SJCRH30 (cell line): ENCODE measurements around a stretch of chr15.

DNA sequence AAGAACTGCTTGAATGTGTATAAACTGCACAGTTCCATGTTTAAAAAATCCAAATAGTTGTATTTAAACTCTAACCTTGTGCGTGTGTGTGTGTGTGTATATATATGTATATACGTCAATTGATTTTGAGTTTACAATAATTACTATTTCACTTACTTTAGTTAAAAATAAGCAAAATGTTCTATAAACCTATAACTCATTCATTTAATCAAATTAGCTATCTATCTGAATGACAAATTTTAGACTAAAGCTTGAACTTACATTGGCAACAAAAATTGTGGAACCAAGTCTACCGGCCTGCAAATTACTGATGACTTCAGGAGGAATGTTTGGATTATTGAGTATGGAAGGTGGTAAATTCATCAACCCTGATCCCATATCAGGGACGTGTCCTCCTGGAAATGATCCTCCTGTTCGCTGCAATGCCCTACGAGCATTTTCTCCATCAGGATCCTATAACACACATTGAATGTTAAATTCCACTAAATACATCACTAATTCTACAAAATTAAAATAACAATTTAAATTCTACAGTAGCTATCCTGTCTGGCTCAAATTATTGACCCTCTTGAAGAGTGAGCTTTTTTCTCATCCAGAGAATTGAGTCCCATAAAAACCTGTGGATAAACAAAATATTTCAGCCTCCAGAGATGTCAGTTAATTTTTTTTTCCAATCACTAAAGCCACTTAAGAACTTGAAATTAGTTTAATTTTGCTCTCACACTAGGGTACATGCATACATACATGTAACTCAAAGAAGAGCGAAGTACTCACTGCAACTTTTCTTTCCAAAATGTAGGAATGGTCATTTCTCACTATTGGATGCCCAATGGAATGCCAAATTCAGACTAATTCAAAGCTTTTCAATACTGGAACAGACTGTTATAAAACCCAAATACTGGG is 18.5 kb downstream of the MYEF2 start:
- RAMPAGE, long total RNA, result no peak

- RAMPAGE, long total RNA, result no peak
These were observed 134.2 kb downstream of the DUT start for GRCh38 chr15:48465386-48465941.

DNA sequence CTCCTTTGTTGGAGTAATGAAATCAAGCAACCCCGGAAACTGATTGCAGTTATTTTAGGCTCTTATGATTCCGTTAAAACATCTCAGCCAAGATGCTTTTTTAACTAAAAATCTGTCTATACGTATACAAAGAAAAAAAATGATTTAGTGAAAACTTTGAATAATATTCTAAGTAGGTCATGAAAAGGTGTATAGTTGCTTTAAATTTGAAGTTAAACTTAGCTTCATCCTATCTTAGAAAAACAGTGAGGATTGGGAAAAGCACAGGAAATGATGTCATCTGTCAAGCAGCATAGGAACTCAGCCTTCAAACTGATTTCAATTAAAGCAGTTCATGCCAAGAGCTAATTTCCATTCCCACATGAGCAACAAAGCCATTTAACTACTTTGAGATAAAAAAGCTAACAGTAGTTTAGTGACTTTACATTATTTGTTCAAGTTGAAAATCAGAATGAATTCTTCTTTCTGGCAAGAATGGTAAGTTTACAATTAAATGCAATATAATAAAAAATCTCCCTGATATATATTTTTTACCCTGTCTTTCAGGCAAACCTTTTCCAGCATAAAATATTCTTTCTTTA is 42.8 kb downstream of the FBN1 start:
- RAMPAGE, long total RNA, result no peak

DNA sequence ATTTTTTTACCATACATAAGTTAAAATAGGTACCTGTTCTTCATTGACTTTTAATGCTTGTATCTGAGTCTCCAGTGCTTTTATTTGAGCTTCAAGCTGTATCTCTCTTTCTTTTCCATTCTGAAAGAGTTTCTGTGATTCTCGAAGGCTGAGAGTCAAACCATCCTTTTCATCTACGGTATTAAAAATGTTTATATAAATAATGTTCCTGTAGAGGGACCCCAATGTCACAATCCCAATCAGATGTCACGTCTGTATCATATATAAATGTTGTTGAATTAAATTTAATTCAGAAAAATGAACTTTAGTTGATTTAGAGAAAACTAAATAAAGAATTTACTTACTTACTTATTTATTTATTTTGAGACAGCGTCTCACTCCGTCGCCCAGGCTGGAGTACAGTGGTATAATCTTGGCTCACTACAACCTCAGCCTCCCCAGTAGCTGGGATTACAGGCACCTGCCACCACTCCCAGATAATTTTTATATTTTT is 19.6 kb downstream of the CEP152 start:
- RAMPAGE, long total RNA, result no peak

DNA sequence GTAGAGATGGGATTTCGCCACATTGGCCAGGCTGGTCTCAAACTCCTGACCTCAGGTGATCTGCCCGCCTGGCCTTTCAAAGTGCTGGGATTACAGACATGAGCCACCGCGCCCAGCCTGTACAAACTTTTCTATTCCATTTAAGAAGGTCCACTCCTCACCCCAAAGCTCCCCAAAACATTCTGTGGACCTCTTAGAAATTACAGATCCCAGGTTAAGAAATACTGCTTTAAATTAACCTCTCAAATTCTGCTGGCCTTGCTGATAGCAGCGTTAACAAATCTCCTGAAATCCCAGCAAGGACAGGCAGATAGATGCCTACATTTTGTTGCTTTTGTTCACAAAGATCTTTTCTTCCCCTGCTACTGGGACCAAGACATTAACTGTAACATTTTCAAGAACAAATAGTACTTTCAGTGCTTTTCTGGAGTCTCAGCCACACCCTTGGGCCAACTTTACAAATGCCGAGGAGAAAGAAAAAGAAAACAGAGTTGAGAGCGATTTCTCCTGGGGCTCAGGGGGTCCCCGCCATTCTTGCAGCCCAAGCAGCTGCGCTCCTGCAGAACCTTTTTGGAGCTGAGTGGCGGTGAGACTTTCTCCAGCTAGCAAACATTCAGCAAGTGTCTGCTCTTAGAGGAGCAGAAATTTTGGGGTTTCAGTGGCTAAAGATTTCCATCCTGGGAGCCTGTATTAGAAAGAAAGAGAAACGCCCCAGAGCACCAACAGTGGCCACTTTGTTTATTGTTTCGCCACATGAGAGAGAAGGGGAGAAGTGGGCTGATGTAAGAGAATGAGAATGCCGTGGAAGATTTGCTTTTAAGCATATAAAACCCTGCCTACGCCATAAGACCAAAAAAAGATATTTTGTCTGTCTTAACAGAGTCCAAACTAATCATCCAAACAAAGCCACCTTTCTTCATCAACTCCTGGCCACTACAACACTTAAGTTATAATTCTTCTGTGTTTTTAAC is 18.9 kb downstream of the EID1 start:
- RAMPAGE, long total RNA, result no peak

DNA sequence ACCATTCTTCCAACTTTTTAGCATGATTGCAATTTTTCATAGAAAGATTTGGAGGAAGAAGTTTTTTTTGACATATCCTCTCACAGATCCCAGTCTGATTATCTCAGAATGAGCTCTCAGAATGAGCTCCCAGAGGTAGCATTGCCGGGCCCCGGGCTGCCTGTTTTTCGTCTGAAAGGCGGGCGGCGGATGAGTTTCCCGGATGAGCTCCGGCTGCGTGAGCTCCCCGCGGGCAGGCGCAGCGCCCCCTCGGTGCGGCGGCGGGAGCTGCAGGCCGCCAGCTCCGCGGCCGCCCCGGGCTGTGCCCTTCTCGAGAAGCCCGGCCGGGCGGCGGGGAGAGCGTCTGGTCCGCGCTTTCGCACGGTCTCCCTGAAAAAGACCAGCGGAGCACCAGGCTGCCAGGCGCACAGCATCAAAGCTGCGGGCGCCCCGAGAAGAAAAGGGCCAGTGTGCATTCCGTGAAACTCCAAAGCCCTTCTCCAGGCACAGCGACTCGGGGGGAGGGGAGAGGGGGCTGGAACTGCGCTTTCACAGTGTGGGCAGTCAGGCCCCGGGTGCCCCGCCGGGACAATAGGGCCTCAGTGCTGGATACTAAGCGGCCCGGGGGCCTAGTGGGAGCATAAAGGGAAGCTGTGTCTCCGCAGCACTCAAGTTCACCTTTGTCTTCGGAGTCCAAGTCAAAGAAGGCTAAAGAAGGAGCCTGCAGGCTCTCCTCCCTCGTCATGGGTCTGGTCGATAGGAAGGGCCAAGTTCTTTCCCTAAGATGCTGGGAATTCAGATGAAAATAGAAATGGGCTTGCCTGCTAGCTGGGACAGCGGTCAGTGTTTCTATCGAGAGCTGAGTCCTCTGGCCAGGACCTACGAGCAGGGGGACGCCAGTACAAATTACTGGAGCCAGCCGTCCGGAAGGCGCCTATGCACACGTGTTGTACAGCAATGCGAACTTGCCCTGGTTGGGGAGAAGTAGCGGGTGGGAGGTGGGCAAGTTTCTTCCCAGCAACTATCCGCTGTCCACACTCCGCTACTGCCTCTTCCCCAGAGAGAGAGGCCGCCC is 12.3 kb upstream of the SHC4 start:
- RAMPAGE, long total RNA, result no peak

- RAMPAGE, long total RNA, result no peak
These were observed 1.1 kb upstream of the FGF7 start for GRCh38 chr15:49421813-49422571.

DNA sequence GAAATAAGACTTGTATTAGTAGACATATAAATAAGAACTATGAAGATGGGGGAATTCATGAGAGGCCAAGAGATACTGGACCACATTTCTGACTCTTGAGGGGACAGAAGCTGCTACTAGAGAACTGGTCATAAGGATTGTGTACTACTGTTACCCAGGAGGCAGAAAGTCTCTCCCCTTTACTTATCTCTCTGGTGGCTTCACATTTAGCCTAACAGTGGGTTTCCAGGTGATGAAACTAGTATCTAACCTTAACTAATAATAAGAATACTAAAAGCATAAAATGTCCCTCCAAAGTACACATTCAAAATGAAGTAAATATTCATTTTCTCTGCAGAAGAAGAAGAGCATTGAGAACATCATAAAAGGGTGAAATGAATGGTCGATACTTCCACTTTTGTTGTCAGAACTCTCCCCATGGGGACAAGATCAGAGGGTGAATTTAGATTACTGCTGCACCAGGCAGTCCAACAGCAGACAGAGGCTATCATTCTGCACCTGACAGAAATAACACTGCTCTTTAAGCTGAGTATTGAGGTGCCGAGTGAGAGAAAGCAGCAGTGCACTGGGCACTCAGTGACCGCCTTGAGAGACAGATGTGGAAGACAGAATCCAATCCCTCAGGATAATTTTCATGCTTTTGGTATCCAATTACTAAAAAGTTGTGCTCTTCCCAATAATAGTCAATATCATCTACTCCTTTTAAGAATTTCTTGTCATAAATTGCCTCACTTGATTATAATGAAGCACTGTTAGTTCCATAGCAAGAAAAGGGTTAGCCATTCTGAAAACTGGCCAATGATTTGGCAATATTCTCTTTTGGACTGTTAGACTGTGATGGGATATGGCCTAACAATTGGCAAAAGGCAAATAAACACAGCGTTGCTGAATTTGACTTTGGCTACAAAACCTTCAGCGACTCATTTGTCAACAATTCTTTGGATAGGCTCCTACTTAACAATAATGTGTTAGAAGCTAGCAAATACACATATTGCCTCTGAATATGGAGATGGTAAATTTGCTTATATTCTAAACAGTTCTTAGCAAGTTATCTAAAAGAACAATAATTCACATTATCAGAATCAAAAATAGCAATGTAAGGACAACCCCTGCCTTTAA is 5.4 kb downstream of the FGF7 start:
- RAMPAGE, long total RNA, result no peak

DNA sequence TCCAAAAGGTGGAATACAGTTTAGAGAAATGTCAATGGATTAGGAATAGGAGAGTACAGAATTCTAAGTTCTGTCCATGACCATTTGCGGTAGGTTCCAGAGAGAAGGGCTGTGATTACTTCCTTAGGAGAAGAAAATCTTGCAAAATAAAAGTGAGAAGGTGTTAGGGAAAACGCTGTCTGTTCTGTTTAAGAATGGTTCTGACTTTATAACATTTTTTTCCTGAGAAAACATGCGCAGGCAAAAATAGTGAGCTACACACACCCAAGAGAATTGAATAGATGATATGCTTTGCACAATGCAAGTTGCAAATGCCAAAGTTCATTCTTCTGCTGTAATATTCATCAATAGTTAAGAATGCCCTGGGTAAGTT is 99.2 kb downstream of the DTWD1 start:
- RAMPAGE, long total RNA, result no peak

- RAMPAGE, long total RNA, result no peak
These were observed 212.3 kb downstream of the ATP8B4 start for GRCh38 chr15:49906680-49907088.

DNA sequence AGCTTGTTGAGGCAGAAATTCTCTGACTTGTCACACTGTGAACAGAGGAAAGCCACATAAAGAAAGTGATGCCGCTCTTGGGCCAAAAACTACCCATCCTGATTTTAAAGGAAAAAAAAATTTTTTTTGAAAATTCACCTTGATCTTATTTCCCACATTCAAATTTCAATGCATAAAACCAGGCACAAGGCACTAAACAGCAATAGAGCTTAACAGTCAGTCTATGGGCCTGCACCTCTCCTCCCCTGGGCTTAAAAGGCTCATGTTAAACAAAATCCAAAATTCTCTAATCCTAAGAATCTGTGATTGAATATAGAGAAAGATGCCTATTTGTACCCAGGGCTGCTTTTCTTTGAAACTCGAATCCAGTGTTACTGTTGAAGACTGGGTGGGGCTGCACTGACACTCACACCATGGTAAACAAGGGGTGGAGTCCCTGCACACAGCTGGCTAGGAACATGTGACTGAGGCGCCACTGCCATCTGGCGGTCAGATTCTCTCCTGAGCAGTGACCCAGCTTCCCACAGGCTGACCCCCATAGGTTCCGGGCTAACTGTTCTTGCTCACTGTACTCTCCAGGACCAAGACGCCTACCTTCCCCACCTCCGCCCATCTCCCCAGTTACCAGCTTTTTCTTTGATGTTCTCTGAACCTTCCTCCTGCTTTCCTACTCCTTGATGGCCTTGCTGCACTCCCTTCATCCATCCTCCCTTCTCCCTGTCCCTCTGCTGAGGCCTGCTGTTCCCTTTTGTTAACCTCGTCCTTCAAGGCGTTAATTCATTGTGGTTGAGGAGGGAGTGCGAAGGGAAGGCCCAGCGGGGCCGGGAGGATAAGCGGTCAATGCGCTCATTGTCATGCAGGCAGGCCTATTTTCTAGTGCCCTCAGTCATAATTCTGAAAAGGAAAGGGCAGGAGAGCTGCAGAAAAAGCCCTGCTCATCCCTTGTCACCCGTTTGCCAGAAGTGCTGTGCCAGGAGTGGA is 115.3 kb downstream of the ATP8B4 start:
- RAMPAGE, long total RNA, result no peak

DNA sequence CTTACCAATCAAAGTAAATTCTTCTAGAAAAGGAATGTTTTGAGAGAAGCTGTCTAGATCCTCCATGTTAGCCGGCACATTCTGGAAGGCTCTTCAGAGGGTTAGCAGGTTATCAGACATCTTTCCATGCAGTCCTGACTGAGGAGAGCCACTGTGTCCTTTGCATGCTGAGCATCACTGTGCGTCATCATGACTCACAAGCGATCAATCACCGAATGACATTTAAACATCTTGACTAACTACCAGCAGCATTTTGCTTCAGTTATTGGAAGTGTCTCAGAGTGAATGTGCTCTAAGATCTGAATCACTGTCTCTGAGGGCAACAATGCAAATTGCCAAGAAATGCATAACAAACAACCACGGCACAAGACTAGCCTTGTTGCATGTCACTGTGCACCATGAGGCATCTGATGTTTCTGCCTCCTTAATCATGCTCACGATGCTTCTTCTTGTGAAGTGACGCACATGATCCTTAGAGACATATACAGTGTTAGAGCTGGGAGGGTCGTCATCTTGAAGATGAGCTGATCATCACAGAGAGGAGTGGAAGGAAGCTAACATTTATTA is 18.3 kb upstream of the ATP8B4 start:
- RAMPAGE, long total RNA, result no peak

- RAMPAGE, long total RNA, result no peak
These were observed 3.0 kb downstream of the SLC27A2 start for GRCh38 chr15:50184895-50185408.

DNA sequence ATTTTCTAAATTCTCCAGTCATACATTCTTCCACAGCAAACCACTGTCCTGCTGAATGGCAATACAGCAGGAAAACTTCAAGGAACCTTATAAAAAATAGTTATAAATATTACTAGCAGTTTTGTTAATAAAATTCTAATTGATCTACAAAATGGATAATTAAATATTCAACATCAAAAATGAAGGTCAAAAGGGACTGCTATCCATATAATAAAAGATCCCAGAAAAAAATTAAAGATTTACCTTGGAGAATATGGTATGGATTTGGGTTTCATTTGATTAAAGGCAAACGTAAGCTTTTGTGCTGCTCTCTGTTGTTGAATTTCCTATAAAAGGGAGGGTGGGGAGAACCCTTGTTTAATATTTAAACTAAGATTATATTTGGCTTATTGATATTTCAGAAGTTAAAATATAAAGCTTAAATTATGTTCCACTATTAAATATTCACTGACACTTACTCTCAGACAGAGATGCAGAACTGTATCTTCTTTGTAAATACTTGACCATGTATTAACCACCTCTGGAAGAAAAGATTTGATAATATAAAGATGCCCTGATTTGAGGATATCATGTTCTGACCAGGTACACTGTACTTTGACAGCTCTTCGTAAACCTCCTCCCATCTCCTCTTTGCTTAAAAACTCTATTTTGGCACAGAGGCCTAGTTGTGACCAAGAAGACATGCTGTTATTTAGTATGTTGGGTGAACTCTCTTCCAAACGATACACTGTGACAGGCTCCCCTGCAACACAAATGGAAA is 28.1 kb upstream of the USP50 start:
- RAMPAGE, long total RNA, result no peak

GRCh38 chr15:50764417-50764934 is 1.0 kb downstream of the SPPL2A start:
- RAMPAGE, long total RNA, result no peak

- RAMPAGE, long total RNA, result no peak
These were observed 1.6 kb upstream of the AP4E1 start for GRCh38 chr15:50906785-50907310.

- RAMPAGE, long total RNA, result no peak
These were observed 9.8 kb upstream of the TNFAIP8L3 start for GRCh38 chr15:51104368-51105079.

GRCh38 chr15:51163196-51163414 is 68.4 kb upstream of the TNFAIP8L3 start:
- RAMPAGE, long total RNA, result no peak

DNA sequence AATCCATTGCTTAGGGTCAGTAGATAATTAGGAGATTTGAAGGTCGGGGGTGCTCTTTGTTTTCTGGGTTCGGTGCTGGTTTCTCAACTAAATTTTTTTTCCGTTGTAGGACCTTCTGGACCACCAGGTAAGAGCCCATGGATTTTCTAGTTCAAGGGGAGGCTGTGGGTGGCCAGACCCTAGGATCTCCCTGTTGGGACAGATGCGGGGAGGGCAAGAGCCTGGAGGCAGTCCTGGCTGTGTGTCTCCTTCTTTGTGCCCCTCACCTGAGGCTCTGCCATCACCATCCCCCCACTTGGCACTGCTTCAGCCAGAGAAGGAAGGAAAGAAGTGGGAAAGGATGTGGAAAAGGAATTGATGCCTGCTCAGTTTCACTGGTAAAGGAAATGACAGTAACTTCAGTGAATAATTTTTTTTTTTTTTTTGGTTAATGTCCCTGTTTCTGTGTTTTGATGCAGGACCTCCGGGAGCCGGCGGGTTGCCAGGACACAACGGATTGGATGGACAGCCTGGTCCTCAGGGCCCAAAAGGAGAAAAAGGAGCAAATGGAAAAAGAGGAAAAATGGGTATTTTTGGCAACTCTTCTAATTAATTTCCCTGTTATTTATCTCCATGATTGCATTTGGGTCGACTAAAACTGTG is 42.0 kb downstream of the GLDN start:
- RAMPAGE, long total RNA, result no peak

- RAMPAGE, long total RNA, result no peak
These were observed 84.3 kb downstream of the DMXL2 start for GRCh38 chr15:51538201-51538675.